Omental fat pad (tissue), 4 donors: ENCODE measurements around a stretch of chr15.

GRCh38 chr15:99733541-99734071, 369 bp upstream of the LYSMD4 start:
- PRO-cap: no peak
- RAMPAGE, long total RNA, 4 experiments: no peak in any of the 4 experiments

DNA sequence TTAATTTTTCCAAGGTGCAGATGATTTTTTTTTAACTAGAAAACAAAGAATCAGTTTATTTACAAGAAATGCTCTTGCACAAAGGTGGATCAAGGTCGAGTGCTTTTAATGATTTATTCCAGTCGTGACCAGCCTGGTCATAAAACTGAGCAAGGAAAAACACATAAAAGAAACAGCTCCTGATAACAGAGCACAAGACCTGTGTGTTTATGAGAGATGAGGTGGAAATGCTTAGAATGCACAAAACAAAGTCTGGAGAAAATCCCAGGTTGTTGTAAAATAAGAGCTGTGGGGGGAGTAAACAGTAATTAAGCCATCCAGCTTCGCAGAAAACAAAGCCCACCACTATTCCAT, 139.5 kb downstream of the ADAMTS17 start:
- PRO-cap: no peak
- RAMPAGE, long total RNA, 4 experiments: no peak in any of the 4 experiments

DNA sequence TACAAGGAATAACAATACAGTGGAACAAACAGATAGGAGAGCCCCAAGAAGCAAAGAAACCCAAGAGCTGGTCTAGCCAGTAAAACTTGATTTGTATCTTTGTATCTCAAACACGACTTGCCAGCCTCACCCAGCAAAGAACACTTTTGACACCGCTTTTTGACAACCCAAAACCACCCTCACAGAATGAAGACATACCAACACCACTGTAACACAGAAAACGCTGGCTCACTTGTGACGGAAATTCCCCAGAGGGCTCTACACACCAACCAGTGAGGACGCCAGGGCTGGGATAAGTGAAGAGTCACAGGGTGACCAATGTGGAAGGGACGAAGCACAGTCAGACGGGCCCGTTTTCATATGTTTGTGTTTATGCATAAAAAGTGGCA, 94.5 kb downstream of the ADAMTS17 start:
- PRO-cap: no peak
- RAMPAGE, long total RNA, 4 experiments: no peak in any of the 4 experiments

DNA sequence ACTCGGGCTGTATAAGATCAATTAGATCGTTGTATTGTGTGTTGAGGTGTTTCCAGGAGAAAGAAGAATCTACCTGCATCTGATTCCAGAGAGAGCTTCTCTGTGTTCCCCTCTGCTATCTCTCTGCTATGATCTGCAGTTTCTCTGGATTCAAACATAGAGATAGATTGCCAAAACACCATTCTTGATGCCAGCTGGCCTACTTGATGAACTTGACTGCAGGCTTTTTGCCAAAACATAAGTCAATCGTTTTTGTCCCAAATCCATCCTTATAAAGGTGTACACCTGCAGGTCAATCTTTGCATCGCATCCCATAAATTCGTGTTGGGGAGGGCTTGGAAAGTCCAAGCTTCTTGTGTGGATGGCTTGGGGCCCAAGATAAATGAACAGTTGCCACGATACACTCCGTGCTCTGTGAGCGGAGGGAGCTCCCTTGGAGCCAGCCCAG, 2.8 kb downstream of the CERS3 start:
- PRO-cap: no peak
- RAMPAGE, long total RNA, 4 experiments: no peak in any of the 4 experiments

DNA sequence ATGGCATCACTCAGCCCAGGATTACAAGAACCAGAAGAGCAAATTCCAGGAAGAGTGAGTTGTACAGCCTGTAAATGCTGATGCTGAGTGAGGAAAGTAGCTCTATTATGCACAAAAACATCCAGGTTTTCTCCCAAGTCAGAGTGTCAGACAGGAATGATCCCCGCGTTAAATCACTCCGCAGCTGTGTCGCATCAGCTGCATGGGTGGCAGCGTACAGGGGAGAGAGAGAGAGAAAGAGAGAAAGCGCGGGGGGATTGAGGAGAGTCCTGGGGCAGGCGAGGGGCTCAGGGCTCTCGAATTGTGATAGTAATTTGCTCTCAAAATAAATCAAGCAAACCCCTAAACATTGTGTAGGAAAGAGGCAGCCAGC, 85.5 kb downstream of the ASB7 start:
- PRO-cap: no peak
- RAMPAGE, long total RNA, 4 experiments: start-site peak on the plus strand in 2 of 4 experiments, centred at positions 140 to 170 of the sequence, 26 to 67 reads per replicate

- PRO-cap: no peak
- RAMPAGE, long total RNA, 4 experiments: no peak in any of the 4 experiments
Measured at GRCh38 chr15:100926979-100927873, 8.1 kb downstream of the LRRK1 start.

DNA sequence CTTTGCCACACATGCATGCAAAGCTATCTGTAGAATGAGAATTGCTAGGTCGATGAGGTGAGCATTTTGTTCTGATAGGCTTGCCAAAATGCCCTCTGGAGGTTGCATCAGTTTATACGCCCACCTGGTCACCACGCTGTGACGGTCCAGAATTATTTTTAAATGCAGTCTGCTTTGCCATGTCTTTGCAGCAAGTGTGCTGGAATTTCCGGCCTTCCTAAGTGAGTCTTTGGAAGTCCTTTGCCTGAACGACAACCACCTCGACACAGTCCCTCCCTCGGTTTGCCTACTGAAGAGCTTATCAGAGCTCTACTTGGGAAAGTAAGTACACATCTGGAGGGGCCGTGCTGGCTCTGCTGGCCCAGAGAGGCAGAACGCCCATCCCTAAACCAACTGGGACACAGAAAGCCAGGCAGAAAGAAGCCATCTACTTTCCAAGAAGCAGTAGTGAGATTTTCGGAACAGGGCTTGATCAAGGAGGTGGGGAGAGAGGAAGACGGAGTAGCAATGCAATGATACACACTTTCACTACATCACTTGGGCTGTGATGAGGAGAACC, 101.8 kb downstream of the LRRK1 start:
- PRO-cap: no peak
- RAMPAGE, long total RNA, 4 experiments: no peak in any of the 4 experiments

DNA sequence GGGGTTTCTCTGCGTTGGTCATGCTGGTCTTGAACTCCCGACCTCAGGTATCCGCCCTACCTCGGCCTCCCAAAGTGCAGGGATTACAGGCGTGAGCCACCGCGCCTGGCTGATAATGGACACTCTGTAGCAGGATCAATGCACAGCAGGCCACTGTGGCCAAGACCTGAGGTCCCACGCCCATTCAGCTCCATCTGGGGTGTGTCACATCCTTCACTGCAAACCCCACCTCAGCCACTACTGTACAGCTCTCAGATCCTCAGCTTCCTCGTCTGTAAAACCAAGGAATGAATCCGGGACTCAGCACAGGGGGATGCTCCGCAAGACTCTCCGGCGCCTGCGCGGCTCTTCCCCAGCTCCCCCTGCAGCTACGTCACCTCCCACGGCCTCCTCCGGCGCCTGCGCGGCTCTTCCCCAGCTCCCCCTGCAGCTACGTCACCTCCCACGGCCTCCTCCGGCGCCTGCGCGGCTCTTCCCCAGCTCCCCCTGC, 166.0 kb downstream of the CHSY1 start:
- PRO-cap: no peak
- RAMPAGE, long total RNA, 4 experiments: no peak in any of the 4 experiments

DNA sequence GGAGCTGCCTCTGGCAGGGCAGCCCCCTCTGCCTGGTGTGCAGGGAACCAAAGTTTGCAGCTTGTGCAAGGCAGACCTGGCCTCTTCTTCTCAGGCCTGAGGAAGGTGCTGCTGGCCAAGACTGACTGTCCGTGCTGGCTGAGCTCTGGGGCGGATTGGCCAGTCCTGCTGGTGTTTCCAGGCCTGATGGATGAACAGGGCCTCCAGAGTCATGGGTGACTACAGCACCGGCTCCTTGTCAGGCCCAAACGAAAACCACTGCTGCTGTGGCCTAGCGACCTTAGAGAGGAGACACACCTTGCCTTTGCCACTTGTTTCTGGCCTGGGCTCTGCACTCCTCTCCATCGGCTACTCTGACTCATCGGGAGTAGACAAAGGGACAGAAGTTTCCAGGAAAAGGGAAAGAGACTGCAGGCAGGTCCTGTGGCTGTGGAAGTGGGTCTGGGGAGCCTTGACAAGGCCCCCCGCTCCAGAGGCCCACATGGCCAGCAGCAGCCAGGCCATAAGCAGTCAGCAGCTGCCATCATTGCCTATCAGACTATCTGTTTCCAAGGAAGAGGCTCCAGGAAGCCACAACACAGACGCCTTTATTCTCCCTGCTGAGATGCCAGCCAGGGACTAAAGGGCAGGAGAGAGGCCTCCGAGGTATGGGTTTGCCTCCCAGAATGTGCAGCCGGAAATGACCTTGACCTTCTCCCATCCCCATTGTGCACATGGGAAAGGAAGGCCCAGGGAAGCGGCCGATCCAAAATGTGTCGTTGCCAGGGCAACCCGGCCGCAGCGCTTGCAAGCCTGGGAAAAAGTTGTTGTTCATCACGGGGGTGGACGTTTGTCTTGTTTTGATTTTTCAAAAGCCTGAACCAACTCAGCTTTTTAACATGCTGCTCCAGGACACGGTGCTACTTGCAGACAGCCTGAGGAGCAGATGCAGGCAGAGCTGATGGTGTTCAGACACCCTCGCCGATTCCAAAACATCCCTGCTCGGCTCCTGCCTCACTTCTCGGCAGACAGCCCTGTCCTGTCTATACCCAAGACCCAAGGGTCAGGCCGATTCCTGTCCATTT, 160.4 kb downstream of the CHSY1 start:
- PRO-cap: no peak
- RAMPAGE, long total RNA, 4 experiments: no peak in any of the 4 experiments

- PRO-cap: no peak
- RAMPAGE, long total RNA, 4 experiments: no peak in any of the 4 experiments
Measured at GRCh38 chr15:101244858-101245858, 6.7 kb downstream of the CHSY1 start.

DNA sequence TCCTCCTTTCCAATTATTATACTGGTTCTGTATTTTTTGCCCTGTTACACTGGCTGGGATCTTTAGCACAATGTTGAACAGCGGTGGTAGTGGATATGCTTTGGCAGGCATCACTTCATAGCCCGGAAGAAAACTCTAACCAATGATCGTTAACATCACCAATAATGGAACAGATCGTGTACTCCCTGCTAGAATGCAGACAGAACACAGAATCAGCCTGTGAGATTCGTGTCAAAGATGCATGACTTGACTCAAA, 4.1 kb upstream of the SNRPA1 start:
- PRO-cap: no peak
- RAMPAGE, long total RNA, 4 experiments: no peak in any of the 4 experiments

DNA sequence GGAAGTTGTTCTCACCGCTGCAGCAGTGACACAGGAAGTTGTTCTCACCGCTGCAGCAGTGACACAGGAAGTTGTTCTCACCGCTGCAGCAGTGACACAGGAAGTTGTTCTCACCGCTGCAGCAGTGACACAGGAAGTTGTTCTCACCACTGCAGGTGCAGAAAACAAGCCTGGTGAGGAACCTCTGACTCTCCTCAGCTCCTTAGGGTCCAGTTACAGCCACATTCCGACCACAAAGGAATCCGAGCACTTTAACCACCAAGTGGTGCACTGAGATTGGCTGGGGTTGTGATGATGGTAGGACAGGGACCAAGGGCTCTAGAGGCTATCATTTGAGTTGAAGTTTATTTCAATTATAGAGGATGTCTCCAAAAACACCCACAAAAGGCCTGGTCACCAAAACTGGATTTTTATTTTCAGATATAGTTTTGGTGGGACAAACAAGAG, 39.3 kb upstream of the SNRPA1 start:
- PRO-cap: no peak
- RAMPAGE, long total RNA, 4 experiments: no peak in any of the 4 experiments

DNA sequence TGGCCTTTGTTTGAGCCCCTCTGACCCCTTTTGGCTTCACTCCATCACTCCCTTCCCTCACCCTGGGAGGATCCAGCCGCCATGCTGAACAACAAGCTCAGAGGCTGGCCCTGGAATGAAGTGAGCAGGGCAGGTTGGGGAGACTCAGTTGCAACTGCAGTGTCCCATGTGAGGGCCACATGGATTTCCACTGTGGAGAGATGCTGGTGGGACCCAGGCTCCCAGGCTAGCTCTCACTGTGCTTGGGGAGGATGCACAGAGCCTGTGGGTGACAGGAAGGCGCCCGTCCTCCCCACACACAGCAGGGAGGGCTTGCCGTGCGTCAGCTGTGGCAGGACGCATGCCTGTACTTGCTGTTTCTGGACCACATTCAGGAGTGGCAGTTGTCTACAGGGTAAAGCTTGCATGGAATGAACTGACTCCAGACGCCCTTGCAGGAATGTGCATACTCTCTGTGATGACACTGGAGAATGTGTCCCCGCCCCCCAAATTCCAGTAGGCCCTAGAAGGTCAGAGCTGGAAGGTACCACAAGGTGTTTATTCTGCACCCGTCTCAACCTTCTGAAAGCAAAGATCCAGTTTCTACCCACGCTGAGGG, 63.8 kb upstream of the SNRPA1 start:
- PRO-cap: no peak
- RAMPAGE, long total RNA, 4 experiments: no peak in any of the 4 experiments

DNA sequence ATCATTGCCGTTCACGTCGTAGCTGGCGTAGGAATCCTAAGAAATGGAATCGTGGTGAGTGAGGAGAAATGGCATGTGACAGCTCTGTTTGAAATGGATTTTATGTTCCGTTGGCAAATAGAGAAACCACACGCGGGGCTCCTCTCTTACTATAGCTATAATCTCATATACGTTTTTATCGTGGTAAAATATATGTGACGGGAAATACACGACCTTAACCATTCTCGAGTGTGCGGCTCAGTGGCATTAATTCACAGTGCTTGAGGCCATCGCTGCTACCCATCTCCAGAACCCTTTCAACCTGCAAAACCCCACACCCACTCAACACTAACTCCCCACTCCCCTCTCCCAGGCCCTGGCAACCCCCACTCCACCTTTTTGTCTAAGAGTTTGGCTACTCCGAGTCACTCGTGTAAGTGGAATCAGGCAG, 59.5 kb downstream of the PCSK6 start:
- PRO-cap: no peak
- RAMPAGE, long total RNA, 4 experiments: no peak in any of the 4 experiments

DNA sequence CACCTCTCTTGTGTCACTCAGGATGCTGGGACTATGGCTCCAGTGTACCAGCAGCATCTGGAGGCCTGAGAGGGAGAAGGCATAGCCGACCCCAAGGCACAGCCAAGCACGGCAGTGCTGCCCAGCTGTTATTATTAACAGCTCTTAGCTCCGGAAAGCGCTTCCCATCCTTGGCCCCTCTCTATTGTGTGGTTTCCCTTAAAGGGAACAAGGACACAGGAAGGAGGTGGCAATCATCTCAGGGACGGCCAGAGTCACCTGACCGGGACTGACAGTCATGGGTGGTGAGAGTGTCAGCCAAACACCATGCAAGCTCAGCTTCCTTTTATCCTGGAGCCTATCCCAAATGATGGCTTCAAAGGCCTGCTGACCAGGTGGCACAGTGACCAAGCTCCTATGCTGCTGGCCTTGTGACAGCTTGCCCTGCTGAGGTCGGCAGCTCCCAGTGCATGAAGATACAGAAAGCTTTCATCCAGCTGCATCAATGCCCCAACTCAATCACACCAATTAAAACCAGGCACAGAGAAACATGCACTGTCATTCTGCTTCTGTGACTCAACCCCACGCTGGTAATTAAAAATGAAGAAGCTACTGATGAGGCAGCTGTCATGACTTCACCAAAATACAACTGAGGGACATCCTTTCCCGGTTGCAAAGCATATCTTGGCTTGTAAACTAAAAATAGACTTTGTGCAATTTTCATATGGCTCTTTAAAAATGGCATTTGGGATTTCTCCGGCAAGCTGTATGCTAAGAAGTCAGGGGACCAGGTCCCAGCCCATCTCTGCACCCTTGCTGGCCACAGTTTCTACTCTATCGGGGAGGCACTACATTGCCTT, 34.1 kb downstream of the PCSK6 start:
- PRO-cap: no peak
- RAMPAGE, long total RNA, 4 experiments: no peak in any of the 4 experiments

GRCh38 chr15:101495128-101495750, 5.7 kb upstream of the PCSK6 start:
- PRO-cap: no peak
- RAMPAGE, long total RNA, 4 experiments: no peak in any of the 4 experiments

DNA sequence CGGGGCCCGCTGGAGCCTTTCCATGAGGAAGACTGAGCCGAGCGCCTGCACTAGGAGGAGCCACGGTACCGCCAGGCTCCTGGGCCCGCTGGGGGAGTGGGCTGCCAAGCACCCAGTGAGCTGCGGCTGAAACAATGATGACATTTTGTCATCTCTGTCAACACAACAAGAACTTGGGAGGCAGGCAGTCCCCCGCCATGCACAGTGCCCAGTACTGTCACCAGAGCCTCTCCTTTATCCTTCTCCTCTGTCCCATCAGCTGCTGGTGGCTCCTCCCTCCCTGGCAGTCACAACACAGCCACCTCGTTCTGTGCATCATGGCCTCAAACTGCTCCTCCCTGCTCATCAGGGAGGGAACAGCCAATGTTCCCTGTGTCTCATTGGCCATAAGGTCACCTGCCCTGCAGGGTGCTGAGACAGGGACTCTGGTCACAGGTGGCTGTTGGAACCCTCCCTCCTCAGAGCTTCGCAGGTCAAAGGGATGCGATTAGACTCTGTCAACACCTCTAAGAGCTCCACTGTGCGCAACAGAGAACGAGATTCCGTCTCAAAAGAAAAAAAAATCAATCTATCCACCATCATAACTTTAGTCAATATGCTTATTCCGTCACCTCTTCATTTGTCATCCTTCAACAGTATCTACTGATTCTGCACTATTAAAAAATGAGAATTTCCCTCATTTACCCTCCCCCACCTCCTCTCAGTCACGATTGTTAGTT, 34.2 kb upstream of the PCSK6 start:
- PRO-cap: no peak
- RAMPAGE, long total RNA, 4 experiments: no peak in any of the 4 experiments

GRCh38 chr15:101661629-101661987, 9.4 kb upstream of the TM2D3 start:
- PRO-cap: no peak
- RAMPAGE, long total RNA, 4 experiments: no peak in any of the 4 experiments

DNA sequence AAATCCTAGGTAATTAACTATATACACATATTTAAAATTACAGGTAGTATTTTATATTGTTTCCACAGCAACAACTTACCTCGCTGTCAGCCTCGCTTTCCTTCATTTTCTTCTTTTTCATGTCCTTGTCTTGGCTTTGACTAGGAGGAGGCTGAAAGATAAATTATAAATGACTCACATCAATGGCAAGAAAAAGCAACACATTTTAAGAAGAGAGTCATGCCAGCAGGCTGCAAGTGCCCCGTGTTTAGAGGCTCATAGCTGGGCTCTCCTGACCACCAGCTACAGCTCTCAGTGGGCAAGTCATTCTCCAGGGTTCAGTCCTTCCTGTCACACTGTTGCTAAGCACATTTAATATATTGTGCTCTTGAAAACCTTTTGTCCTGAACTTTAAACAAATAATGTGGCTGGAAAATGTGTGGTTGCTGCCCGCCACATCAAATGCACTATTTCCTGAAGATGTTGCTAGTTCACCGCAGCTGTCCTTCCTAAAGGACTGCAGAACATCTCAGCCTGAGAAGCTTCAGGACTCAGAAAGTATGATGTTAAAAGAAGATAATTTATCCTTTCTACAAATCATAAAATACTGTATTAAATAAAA, 1.2 kb downstream of the TARS3 start:
- PRO-cap: no peak
- RAMPAGE, long total RNA, 4 experiments: no peak in any of the 4 experiments

GRCh38 chr15:101782051-101782460, 21.3 kb upstream of the OR4F6 start:
- PRO-cap: no peak
- RAMPAGE, long total RNA, 4 experiments: no peak in any of the 4 experiments